Fibroblast of the aortic adventitia (primary cell): ENCODE data around the genes MT1F and HERPUD1.

DNA sequence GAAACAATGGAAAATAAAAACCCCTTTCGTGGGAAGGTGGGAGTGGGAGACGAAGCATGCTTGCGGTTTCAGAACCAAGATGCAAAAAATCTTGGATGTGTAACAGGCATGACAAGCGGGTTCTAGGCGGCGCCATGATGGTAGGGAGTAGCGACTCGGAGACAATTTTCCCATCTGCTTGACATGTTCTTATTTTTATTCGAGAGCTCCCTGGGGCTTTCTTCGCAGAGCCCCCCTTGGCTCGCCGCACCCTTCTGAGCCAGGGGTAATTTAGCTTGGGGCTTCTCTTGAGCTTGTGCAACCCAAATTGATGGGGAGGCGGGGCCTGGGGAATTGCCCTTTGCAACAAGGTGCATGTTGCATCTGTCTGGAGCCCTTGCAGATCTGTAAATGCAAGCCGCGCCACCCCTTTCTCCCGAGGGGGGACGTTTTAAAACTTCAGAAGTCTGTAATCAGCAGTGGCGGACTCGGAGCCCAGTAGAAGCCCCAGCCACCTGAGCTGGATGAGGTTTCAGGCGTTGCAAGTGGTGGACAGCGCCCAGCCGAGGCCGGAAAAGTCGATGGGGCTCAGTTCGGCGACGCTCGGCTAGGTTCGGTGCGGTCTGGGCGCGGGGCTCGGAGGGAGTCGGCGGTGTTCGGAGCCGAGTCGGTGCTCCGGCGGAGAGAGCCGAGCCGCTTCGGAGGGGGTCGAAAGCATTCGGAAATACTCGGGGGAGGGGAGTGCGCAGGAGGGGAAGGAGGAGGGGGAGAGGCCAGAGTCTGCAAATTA lies 2.9 kb downstream of the GNAO1 start:
- CAGE, long polyA plus RNA: no peak

GRCh38 chr16:56368906-56369802 lies 56.2 kb downstream of the AMFR start:
- CAGE, long polyA plus RNA: no peak

GRCh38 chr16:56372927-56373287 lies 52.4 kb downstream of the AMFR start:
- CAGE, long polyA plus RNA: no peak

DNA sequence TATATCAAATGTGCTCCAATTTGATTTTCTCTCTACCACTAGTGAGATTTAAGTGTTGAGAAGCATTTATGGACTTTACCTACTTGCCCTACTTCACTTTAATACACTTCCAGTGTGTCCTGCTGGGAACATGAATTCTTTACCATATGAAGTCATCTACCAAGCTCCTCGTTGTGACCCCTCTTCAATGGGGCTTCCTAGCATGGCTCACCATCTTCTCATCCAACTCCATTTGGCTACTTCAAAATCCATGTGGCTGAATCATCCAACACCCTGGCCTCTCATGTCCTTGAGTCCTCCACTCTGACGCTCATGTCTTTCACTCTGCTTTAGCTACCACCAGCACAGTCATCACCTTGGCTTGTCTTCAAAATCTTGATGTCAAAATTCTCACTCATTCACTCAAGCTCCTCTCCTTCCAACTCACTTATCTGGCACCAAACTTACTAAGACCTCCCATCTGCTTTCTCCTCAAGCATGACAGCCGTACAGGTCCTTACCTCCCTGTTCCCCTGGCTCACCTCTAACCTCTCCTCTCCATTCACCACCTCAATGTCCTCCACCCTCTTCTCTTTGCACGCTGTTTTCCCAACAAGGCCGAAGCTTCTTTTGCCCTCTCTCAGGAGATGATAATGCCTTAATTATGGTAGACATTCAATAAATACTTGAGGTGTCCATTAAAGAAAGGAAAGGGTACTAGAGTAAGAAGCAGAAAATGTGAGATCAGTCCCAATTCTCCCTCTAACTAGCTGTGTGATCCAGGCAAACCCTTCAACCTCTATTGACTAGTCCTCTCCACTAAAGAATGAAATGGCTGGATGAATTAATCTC lies 35.7 kb downstream of the AMFR start:
- CAGE, long polyA plus RNA: no peak

- CAGE, long polyA plus RNA: no peak
Measured at GRCh38 chr16:56409285-56409774, 16.0 kb downstream of the AMFR start.

DNA sequence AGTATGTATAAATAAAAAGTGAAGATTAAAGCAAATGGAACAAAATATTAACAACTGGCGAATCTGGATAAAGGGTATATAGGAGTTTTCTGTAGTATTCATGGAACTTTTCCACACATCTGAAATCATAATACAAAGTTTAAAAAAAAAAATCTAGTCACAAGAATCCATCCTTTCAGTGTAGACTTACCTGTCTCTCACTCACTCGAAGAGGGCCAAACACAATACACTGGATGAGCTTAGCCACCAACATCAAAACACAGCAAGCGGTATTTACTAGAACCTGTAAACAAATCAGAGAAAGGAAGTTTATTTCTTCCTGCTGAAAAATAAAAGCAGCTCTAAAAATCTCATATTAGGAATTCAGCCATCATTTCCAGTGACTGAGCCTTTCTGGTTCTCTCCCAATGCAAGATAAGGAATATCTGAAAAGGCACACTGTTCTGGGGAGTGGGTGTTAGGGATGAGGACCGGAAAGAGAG lies 11.2 kb downstream of the AMFR start:
- CAGE, long polyA plus RNA: no peak

DNA sequence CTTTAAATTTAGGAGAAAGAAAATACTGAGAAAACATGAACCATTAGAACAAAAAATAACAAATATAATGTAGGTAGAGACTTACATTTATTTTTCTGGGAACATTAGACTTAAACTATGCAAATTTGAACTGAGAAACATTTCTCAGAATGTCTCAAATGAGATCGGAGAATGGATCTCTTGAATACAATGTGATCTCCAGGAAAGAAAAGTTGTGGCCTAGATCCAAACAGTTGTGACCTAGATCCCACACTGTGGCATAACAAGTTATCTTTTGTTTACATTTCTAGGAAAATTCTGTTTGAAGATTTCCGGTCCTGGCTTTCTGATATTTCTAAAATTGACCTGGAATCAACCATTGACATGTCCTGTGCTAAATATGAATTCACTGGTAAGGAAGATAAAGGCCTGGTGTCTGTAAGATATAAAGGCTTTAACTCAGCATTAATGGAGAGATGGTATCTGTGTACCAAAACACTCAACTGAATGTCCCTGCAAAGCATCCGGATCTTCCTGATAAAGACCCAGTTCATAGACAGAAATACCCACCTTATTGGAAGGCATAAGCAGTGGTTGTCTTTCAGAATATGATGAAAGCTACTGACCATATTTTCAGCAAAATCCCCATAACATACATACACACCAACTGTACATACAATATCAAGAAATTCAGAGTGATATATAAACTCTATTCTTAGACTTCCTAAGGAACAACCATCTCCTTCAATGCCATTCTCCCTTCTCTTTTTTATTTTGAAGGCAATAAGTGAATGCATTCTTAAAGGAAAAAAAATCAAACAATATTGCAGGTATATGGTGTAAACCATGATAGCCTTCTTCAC lies 11.1 kb downstream of the OGFOD1 start:
- CAGE, long polyA plus RNA: no peak

GRCh38 chr16:56606496-56606982 lies 1.8 kb upstream of the MT2A start:
- CAGE, long polyA plus RNA: no peak

GRCh38 chr16:56609748-56610042 lies 1.3 kb downstream of the MT2A start:
- CAGE, long polyA plus RNA: no peak

DNA sequence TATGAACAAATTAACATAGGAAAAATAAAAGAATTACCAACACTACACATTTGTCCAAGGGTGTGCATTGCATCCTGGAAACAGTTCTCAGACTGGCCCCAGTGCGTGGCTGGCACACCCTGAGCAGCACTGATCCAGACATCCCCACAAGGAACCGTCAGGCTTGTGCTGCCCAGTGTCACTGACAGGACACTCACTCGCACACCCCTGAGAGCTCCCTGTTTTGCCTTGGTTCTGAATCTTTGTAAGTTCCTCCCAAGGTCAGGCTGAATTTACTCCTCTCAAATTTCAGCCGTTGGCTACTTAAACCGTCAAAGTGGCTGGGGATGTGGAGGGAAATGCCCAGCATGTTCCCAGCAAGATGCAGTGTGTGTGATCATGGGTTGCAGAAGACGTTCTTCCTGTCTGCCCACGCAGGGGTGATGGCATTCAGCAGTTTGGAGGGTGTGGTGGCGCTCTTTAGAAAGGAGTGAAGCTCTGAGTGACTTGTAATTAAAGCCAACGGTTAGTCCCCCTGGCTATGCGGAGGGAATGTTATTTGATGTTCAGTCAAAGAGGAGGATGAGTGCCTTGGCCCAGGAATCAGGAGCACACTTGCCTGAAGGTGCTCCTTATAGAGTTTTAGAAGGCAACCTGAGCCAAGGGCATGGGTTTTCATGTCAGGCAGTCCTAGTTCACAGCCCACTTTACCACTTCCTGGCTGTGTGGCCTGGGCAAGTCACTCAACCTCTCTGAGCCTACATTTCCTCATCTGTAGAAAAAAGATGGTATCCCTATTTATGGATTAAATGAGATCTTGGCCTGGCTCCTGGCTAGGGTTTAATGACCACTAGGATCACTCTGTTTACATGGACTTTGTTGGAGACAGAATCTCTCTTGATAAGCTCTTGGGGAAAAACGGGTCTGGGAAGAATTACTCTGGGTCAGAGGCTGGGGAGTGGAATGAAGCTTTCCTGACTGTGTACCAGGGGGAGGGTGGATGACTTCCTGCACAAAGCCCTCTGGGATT lies 2.0 kb downstream of the MT2A start:
- CAGE, long polyA plus RNA: no peak

DNA sequence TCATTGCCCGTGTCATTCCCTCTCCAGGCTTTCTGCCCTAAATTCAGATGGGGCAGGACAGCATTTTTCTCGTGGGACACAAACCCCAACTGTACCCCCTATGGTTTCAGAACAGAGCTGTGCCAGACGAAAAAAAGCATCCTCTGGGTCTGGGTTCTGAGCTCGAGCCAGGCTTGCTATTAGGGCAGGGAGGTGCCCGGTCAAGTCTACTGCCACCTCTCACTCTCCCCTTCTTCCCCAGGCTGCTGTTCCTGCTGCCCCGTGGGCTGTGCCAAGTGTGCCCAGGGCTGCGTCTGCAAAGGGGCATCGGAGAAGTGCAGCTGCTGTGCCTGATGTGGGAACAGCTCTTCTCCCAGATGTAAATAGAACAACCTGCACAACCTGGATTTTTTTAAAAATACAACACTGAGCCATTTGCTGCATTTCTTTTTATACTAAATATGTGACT lies 1.1 kb downstream of the MT1E start:
- CAGE, long polyA plus RNA: no peak

- CAGE, long polyA plus RNA: no peak
Measured at GRCh38 chr16:56657326-56658136, at the start of gene MT1F. Gene MT1F, plus strand, starts transcription at chr16:56657959.

- CAGE, long polyA plus RNA: no peak
Measured at GRCh38 chr16:56684197-56684930, 2.1 kb downstream of the MT1X start.

GRCh38 chr16:56917902-56918576 lies 13.9 kb upstream of the HERPUD1 start:
- CAGE, long polyA plus RNA: no peak

- CAGE, long polyA plus RNA: no peak
Measured at GRCh38 chr16:56932019-56932268, at the start of gene HERPUD1. Gene HERPUD1, plus strand, starts transcription at chr16:56932142.

GRCh38 chr16:57152141-57152458 lies 33.7 kb downstream of the PSME3IP1 start:
- CAGE, long polyA plus RNA: no peak

DNA sequence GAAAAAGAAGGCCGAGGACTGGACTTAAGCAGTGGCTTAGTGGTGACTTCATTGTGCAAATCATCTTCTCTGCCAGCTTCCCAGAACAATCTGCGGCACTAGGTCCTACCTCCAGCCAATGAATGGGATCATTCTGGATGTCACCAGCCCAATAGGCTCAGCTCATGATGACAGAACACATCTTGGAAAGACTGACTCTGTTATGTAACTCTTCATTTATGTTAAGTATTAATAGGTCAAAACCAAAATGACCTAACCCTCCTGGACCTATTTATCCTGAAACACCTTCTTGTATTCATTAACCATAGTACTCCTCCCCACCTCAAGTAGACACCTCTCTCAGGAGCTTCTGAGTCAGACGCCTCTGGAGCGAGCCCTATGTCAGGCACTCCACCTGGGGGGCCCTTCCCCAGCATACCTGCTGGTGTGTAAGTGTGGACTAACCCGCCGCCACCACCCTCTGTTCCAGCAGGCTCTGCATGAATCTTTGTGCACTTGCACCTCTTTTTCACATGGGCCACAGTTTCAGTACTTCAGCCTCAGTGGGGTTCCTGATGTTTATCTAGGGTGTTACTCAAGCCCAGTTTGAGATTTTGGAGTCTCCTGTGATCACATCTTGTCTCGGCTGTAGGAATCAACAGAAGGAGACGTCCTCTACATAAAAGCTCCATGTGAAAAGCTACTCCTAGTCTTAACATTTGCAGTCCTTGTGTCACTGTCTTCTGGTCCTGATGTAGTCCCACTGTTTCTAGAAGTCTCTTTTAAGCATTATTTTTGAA lies 7.3 kb downstream of the ARL2BP start:
- CAGE, long polyA plus RNA: no peak

GRCh38 chr16:57253628-57253981 lies 8.5 kb downstream of the ARL2BP start:
- CAGE, long polyA plus RNA: no peak

GRCh38 chr16:57316342-57317414 lies 32.2 kb upstream of the PLLP start:
- CAGE, long polyA plus RNA: no peak

DNA sequence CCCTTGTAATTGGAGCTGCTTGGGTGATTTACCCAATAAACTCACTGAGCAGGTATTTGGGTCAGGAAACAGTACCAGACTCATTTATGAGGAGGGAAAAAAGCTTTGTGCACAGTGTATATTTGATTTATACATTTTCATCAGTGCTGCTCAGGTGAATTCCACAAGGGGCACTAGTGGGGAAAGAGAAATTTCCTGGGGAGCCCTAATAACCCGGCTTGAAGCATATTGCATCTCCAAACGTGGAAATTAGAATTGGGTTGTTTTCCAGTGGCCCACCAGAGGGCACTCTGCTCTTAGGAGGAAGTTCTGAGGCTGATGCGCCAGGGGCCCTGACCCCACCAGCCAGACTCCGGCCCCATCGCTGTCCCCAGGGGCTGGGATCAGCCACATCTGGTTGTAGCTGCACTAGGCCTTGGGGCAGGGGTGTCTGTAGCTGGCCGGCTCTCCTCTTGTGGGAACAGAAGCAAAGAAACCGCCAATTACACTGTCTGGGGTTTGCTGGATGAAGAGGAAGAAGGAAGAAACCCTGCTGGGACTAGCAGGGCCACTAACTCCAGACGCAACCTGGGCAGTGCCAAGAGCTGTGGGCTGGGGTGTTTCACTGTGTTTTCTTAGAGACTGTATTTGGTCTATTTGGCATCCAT lies 14.3 kb downstream of the CCL17 start:
- CAGE, long polyA plus RNA: no peak